CMK (cell line): Measurements from ENCODE around the gene ITGA11.

DNA sequence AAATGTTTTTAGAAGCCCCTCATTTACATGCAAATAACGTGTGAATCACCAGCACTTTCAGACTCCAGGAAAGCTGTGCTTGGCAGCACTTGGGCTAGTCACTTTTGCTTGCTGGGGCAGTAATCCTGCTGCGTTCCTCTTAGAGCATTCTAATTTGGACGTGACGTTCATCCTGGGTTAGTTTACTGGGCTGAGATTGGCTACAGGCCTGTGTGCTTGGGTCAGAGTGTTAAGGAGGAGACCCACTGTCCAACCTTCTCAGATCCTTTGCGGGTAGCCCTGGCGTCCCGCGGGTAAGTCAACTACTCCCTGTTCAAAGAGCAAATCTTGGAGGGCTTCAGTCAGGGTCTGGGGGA, 88.6 kb downstream of the AAGAB start:
- RRBS, result no CpG with 5 or more reads among the region's 8 CpGs

- RRBS, result 100% methylated on average over 2 of the region's 23 CpGs
These were observed 74.7 kb downstream of the AAGAB start for GRCh38 chr15:67179273-67180594.

GRCh38 chr15:67189231-67190109, 65.0 kb downstream of the AAGAB start:
- RRBS, result no CpG with 5 or more reads among the region's 28 CpGs

GRCh38 chr15:67197263-67197909, 57.1 kb downstream of the AAGAB start:
- RRBS, result no CpG with 5 or more reads among the region's 3 CpGs

DNA sequence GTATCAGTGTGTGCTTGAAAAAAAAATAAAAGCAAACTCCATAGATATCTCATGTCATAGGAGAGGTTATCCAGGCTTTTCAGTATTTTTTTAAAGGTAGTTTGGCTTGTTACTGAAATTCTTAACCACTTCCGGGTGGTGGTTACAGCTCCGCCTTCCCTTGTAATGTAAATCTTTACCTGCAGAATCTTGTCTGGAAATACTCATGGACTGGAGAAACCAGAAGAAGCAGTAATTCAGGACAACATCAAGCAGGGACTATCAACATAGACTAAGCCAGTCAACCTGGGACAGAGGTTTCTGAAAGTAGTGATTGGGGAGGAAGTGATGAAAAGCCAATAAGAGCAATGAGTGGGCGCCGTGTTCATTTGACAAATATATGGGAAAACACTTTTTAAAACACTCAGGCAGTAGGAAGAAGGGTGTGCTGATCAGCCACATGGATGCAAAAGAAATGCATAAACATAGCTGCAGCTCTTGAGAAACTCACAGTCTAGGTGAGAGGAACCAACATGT, 78.8 kb upstream of the SKOR1 start:
- RRBS, result no CpG with 5 or more reads among the region's 4 CpGs

DNA sequence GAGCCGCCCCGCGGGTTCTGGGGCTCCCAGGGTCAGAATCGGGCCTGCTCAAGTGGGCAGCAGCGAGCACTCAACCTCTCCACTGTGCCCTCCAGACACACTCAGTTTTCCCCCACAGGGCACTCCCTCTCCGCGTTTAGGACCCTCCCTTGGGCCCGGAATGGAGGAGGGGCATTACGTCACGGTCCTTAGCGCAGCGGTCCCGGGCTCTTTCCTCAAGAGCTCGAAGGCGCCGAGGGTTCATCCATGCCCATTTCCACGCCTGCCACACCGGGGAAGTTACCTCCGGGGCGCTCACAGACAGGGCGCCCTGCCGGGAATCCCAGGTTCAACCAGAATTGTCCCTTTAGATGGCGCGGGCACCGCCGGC, 9.3 kb downstream of the SKOR1 start:
- RRBS, result 83% methylated on average over 16 of the region's 26 CpGs

- RRBS, result no CpG with 5 or more reads among the region's 2 CpGs
These were observed 92.8 kb upstream of the PIAS1 start for GRCh38 chr15:67961308-67961753.

GRCh38 chr15:68326498-68327709, 49.4 kb downstream of the FEM1B start:
- RRBS, result 16% methylated on average over 2 of the region's 19 CpGs

DNA sequence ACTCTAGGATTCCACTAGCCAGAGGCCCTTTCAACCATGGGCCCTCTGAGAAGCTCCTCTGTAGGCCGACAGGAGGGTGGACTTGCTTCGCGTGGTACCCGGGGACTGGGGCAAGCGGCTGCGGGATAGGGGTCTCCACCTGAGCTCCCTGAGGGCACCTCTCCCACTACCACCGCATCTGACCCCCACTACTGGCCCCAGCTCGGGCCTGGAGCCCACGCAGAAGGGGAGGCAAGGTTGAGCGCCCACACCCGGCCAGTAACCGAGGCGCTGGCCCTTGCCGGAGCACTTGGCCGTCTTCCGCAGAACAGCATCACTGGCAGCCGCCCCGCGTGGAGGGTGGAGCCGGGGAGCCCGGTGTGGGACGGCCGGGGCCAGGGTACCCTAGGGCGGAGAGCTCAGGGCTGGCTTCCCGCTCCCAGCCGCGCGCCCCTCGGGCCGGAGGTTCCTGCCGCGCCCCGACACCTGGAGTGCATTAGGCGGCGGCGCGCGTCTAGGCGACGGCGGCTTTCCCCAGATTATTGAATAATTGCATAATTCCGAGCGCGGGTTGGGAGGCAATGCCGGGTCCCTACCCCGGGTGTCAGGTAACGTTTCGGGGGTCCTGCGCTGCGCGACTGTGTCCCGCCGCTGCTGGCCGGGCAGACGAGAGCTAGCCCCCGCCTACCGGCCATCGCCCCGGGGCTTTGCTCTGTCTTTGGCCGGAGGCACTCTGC, 1.0 kb downstream of the ITGA11 start:
- RRBS, result 91% methylated on average over 17 of the region's 60 CpGs

DNA sequence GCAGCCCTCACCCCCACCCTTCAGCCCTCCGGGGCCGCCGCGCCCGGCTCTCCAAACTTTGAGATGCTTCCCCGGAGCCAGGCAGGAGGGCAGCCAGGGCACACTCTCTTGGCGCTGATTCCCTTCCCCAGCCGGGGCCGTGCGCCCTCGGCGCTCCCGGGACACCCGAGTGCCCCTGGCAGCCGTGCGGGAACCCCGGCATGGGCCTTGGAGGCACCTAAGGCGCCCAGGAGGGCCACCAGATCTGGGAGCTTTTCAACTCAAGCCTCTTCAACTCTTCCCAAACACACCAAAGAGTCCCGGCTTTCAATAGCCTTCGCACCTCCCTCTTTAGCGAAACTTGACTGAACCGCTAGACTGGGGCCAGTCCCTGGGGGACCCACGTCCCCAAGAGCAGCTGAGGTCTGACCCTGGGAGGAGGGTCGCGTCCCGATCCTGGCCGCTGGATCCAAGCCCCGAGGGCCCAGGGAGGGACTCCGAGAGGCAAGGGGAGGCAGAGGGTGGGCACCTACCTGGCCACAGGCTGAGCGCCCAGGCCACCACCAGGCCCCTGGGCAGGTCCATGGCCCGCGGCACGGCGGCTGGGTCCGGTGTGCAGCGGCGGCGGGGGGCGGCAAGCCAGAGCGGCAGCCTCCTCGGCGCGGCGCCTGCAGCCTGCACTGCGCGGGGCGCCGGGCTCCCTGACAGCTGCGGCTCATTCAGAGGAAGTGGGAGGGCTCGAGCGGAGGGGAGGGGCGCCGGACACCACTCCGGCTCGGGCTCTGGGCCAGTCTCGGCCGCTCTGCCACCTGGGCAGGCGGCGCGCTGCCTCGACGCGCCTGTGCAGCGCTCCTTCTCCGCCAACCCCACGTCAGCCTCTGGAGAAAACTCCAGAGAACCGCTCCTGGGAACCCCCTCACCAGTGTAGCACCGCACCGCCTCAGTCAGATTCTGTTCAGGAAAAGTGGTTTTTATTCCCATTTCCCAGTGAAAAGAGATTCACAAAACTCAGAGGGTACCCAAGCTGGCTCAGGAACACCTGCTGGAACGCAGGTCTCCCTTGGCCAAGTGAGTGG, at the start of gene ITGA11:
ITGA11 (minus strand) TSS at position 661 of the 1,055 bp plus-strand sequence.
- RRBS, result 23% methylated on average over 28 of the region's 70 CpGs

GRCh38 chr15:68579925-68580396, 1.2 kb downstream of the CORO2B start:
- RRBS, result no CpG with 5 or more reads among the region's 6 CpGs

GRCh38 chr15:68608366-68609180, 29.8 kb downstream of the CORO2B start:
- RRBS, result no CpG with 5 or more reads among the region's 10 CpGs

- RRBS, result no CpG with 5 or more reads among the region's 17 CpGs
These were observed 62.2 kb downstream of the CORO2B start for GRCh38 chr15:68640672-68641780.

DNA sequence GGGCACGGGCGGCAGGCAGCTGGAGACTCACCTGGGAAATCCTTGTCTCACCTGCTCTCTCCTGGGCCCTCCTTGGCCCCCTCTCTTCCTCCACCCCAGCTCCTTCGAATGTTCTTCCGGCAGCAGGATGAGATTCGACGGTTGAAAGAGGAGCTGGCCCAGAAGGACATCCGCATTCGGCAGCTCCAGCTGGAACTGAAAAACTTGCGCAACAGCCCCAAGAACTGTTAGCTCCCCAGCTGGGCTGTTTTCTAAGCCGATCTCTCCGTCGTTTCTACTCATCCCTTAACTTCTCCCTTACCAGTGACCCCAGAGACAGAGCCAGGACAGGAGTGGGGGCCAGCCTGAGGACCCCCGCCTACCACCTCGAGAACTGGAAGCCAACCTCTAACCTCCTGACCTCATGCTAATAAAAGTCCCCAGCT, 94.9 kb downstream of the ANP32A start:
- RRBS, result no CpG with 5 or more reads among the region's 14 CpGs

GRCh38 chr15:68783731-68784021, 37.0 kb downstream of the ANP32A start:
- RRBS, result no CpG with 5 or more reads among the region's 2 CpGs

GRCh38 chr15:69067268-69067617, 52.7 kb downstream of the NOX5 start:
- RRBS, result no CpG with 5 or more reads among the region's 1 CpG

GRCh38 chr15:69304028-69304721, 5.5 kb downstream of the PAQR5 start:
- RRBS, result no CpG with 5 or more reads among the region's 6 CpGs

- RRBS, result no CpG with 5 or more reads among the region's 60 CpGs
These were observed 543 bp downstream of the KIF23 start for GRCh38 chr15:69414512-69415271.

DNA sequence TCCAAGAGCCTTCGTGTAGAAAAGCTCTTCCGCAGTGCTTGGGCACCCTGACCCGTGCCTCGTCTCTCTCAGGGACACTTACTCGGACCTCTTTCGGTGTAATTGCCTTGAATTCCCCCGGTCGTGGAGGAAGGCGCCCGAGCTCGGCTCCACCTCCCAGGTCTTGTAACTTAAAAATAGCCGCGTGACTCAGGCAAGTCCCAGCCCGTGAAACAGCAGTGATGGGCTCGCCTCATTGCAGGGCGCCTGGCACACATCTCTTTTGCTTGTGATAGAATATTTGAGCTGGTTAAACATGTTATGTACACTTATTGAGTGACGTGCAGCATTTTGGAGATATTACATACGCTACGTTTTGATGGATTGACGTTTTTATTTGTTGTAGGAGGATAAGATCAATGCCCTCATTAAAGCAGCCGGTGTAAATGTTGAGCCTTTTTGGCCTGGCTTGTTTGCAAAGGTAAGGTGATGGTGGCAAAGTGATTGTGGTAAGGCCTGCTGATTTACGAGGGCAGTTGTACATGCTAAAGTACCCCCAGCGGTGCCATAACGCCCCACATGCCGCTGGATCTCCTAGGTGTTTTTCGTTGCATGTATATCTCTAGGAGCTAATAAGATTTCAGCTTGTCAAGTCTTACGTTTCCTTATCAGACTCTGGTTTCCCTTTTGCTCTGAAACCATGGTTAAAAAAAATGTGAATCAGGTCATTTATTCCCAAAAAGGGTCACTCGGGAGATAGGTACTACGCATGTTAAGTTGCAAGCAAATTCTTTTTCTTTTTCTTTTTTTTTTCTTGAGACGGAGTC, 847 bp downstream of the RPLP1 start:
- RRBS, result 0% methylated on average over 2 of the region's 30 CpGs

GRCh38 chr15:69488129-69488460, 35.5 kb downstream of the RPLP1 start:
- RRBS, result no CpG with 5 or more reads among the region's 8 CpGs